ENCODE results near the genes SLC49A4 and HACD2.

DNA sequence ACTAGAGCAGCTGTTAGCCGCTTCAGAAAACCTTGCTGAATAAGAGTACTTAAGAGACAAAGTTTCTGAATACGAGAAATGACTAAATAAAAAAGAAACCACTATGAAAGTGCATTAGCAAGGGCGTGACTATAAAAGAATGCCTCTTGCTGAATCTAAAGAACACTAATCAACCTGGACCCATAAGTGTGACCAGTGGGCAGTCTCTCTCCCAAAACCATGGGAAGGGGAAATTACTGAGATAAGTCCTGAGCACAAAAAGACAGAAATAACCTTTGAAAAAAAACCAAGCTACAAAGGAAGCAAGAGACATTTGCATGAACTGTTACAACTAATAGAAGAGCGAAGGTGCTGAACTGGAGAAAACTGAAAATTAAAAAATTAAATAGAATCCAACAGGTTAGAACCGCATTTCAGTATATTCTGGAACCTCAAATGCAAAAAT, 41.6 kb downstream of the IQCB1 start:
- PRO-cap, result no peak

- PRO-cap, result no peak
Observed at GRCh38 chr3:121809235-121809820, 25.5 kb downstream of the IQCB1 start.

DNA sequence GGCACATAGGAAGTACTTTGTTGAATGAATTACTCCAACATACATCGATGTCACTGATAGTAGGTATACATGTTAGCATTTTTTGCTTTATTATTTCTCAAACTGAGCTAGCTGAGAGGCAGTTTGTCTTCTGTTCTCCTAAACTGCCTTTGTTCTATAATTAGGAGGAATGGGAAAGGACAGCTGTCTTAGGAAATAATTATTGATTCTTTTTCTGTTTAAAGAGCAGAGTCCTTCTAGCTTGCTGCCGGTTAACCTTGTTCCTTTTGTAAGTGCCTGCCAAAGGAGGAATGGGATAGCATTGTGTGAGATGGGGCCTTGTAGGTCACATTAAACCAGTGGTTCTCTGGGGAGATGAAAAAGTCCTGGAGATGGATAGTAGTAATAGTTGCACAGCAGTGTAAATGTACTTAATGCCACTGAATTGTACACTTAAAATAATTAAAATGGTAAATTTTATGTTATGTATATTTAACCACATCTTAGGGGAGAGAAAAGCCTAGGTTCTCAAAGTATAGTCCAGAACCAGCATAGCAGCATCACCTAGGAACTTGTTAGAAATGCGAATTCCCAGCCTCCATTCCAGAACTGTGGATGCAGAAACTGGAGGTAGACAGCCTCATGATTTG, 8.2 kb downstream of the FAM162A start:
- PRO-cap, result no peak

DNA sequence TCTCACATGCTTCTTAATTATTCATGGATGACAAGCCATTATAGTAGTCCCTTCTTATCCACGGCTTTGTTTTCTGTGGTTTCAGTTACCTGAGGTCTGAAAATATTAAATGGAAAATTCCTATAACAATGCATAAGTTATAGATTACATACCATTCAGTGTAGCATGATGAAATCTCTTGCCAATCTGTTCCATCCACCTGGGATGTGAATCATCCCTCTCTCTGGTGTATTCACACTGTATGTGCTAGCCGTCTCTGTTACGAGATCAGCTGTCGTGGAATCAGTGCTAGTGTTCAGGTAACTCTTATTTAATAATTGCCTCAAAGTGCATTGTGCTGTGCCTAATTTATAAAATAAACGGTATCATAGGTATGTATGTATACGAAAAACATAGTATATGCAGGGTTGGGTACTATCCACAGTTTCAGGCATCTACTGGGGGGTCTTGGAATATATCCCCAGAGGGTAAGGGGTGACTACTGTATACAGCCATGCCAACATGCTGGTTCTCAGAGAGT, 5.2 kb downstream of the WDR5B start:
- PRO-cap, result no peak

DNA sequence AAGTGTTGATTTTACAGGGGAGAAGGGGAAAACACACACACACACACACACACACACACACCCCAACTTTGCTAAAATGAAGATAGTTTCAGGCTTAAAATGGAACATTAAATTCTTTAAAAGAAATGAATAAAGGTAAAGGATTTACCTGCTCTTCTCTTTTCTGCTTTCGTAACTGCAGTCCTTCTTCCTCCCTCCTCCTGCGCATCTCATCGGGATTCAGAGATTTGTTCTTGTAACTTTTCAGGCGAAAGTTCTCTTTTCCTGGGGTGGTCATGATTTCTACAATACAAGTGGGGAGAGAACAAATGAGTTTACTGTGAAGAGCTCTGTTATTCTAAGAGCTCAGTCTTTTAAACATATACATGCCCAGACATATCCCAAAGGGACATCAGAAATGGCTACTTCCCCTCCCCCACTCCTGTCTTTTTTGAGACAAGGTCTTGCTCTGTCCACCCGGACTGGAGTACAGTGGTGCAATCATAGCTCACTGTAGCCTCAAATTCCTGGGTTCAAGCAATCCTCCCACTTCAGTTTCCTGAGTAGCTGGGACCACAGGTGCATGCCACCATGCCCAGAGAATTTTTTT, 18.4 kb downstream of the KPNA1 start:
- PRO-cap, result no peak

GRCh38 chr3:122688600-122689068, 8.0 kb downstream of the PARP14 start:
- PRO-cap, result no peak

DNA sequence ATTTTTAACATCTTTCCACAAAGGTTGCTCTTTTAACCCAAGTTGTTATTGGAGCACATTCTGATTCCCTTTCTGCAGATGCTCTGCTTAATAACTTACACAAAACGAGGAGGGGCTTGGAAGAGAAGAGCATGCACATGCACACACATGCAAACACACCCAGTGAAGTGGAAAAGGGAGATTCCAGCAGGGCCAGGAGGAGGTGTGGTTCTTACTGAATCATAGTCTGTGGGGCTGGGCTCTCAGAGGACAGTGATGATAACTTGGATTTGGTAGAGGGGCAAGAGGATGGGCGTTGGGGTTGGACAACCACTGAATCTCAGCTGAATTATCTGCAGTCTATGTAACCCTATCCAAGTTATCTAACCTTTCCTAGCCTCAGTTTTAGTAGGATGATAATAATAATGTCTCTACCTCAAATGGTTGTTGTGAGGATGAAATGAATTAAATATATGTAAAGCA, 17.7 kb downstream of the PARP14 start:
- PRO-cap, result no peak

DNA sequence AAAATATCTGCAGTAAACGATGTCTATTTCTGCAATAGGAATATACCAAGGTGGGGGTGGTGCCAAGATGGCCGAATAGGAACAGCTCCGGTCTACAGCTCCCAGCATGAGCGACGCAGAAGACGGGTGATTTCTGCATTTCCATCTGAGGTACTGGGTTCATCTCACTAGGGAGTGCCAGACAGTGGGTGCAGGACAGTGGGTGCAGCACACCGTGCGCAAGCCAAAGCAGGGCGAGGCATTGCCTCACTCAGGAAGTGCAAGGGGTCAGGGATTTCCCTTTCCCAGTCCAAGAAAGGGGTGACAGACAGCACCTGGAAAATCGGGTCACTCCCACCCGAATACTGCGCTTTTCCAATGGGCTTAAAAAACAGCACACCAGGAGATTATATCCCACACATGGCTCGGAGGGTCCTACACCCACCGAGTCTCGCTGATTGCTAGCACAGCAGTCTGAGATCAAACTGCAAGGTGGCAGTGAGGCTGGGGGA, 52.2 kb downstream of the PARP14 start:
- PRO-cap, result no peak

- PRO-cap, result bidirectional peak, plus-strand start at chr3:122795072, minus-strand start at chr3:122794965; unidirectional peak, minus-strand start at chr3:122795645
Observed at GRCh38 chr3:122794491-122795707, at the start of gene SLC49A4. Gene SLC49A4 (plus strand): TSS chr3:122795069.

- PRO-cap, result no peak
Observed at GRCh38 chr3:123053090-123053674, 13.6 kb upstream of the PDIA5 start.

GRCh38 chr3:123084046-123084529, 17.3 kb downstream of the PDIA5 start:
- PRO-cap, result no peak

DNA sequence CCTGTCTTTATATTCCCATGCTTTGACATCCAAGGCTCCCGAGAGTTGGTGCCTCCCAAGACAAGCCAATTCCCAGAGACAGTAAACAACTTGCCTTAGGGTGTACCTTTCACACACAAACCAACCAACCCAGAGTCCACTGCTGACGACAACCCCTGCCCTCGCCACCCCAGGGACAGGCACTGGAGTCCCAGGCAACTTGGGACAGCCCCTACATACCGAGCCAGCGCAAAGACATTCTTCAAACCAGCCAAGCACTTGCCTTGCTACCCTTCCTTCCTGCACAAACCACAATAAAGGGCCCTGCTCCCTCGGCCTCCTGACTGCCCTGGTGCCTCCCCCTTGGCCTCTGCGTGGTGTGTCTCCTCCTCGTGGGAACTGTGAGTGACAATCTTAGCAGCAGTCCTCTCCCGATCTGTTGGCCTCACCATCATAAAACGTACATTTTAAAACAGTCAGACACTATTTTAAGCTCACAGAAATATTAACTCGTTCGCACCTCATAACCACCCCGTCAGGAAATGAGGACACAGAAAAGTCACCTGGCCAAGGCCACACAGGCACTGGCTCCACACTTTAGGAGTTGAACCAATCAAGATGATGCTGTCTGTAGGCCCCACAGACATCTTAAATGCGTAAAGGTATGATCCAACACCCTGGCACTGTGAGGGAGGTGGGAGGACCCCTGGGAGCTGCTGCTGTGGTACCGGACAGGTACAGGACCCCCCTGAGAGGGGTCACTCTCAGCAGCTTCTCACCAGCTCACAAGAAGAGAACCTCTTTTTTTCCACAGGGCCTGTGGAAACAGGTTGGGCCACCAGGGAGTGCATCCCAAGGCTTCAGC, 113.7 kb downstream of the ADCY5 start:
- PRO-cap, result no peak

DNA sequence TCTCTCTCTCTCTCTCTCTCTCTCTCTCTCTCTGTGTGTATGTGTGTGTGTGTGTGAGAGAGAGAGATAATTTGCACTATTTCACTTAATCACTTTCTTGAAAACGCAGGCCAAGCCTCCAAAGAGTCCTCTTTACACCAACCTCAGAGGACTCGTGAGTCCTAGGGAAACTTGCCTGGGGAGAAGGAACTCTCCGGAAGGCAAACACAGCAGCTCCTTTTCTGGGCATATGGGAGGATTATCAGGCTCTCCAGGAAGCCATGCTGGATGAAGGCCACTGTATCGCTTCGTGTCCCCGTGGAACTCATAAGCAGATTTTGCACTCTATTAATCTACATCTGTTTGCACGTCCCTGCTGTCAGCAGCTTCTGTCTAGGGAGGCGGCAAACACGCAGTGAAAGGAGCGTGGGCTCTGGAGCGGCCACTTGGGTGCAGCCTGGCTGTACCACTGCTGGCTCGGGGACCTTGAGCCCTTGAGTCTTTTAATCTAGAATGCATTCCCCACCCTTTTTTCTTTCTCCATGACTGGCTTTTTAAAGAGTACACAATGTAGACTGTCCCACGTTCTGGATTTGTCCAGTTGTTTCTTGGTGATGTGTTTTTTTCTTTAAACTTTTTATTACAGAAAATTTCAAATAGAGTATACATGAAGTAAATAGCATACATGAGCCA, 102.1 kb downstream of the ADCY5 start:
- PRO-cap, result no peak

DNA sequence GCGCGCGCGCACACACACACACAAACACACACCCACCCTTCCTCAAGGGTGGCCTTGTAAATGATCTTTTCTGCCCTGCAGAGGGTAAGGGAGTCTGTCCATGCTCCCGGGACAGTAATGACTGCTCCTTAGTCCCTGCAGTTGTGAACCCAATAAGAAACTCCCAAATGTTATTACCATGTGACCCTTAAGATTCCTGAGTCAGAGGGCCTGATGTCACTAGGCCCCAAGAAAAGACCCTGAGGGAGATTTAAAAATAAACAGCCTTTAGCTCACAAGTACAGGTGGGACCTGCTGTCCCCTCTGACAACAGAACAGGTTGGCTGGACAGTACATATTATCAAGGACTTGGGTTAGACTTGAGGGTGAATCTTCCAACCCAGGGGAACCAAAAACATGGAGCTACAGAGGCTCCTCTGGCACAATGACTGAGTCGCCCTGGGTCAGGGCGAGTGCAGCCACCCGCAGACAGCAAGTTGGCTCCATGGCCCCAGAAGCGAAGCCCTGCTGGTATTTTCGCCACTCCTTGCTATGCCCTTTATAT, 64.9 kb downstream of the ADCY5 start:
- PRO-cap, result no peak

DNA sequence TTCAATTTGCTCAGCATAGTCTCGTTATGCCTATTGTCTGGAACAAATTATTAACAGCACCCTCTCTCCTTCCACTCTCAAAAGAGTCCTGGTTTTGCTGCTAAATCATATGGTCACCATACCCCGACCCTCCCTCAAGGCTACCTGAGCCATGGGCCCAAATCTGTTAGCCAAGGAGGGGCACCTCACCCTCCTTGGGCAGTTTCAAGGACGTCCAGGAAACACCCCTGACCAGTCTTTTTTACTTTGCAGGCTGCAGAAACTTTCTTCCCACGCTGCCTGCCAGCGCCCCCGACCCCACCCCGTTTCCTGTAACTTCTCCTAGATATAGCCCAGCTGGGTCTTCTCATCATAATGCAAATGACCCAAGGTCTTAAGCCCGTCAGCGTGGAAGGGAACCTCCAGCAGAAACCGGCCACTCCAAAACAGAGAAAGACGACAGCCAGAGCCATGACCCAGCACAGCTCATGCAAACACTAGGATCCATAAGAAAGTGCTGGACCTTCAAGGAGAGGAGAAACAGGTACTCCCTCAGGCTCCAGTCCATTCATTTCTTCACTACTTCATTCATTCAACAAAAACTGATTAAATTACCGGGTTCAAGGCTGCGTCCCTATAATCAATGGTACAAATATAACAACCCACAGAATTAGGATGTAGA, 62.3 kb downstream of the ADCY5 start:
- PRO-cap, result no peak

DNA sequence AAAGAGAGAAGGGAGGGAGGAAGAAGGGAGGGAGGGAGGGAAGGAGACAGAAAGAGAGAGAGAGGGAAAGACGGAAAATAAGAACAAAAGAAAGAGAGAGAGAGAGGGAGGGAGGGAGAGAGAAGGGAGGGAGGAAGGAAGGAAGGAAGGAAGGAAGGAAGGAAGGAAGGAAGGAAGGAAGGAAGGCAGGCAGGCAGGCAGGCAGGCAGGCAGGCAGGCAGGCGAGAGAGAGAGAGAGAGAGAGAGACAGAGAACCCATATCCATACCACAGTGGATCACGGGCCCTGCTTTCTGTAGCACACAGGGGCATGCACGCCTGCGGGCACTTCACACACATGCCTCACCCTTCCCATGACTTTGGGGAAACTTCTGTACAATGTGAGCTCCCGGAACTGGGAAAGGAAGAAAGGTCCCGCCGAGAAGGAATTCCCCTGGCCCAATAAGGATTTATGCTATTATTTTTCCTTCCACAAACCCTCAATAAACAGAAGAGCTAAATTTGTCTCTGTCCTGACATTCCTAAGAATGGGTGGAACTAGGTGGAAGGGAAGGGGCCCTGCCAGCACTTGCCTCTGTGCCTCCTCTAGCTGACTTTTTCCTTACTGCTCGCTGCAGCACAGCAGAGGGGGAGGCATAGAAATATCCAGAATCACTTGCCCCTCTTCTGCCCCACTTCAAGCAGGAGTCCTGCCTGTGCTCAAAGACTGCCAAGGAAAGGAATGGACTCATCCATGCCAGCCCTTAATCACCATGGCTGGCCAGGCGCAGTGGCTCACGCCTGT, 52.1 kb downstream of the ADCY5 start:
- PRO-cap, result unidirectional peak, plus-strand start at position 269 of the sequence

DNA sequence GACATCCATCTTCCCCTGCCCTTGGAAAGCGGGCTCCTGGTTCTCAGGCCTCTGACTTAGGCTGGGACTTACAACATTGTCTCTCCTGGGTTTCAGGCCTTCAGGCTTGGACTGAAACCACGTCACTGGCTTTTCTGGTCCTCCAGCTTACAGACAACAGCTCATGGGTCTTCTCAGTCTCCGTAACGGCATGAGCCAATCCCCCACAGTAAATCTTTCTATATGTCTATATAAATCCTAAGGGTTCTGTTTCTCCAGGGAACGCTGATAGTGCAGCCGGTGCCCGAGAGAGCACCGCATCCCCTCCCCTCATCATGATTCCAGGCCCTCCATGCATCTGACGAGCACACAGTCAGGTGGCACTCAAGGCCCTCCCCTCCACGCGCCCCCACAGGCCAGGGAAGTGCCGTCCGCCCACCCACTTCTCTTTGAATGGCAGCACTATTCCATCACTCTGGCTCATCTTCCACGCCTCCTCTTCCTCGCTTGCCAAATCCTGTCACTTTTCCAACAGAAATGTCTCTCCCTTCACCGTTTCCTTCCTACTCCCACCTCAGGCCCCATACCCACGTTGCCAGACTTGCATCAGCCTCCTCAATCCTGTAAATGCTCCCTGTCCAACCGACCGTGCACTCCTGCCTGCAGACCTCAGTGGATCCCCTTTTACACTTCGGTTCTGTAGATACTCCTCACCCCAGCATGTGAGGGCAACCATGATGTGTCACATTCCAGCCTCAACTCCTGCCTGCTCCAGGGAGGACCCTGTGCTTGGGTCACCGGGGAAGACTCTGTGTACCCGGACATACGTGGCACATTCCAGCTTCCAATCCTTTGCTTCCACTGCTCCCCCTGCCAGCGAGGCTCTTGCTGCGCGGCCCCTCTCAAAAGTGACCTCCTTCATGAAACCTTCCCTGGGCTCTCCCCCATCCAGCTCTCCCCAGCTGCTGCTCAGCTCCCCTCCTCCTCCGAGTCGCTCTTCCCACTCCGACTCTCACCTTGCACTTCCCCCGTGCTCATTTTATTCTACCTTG, 29.7 kb downstream of the ADCY5 start:
- PRO-cap, result no peak

DNA sequence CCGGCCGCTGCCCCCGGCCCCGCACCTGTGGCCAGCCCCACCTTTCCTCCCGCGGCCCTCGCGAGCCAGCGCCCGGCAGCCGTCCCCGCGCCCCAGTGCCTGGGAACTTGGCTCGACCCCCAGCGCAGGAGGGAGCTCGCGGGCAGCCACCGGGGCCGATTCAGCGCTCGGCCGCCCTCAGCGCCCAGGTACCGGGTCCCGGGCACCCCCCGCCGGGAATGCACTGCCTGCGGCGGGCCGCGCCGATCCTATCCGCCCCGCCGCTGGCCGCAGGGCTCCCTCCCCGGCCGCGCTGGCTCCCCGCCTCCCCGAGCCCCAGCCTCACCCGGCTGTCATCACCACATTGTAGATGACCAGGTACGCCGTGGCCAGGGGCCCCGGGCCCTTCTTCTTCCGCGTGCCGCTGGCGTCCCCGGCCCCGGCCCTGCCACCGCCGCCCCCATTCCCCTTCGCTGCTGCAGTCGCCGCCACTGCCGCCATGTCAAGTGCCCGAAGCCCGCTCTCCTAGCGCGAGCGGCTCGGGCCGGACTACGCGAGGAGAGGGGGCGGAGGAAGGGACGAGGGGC, at the start of gene HACD2:
Gene HACD2 (minus strand): TSS at position 506 of the 566 bp plus-strand sequence.
- PRO-cap, result bidirectional peak, plus-strand start outside the sequence, minus-strand start at position 506 of the sequence

GRCh38 chr3:123603919-123604458, 19.1 kb upstream of the HACD2 start:
- PRO-cap, result no peak

GRCh38 chr3:123676898-123677610, 92.2 kb upstream of the HACD2 start:
- PRO-cap, result no peak